ENCODE data around the genes CCDC51, PRKAR2A and GPX1.

DNA sequence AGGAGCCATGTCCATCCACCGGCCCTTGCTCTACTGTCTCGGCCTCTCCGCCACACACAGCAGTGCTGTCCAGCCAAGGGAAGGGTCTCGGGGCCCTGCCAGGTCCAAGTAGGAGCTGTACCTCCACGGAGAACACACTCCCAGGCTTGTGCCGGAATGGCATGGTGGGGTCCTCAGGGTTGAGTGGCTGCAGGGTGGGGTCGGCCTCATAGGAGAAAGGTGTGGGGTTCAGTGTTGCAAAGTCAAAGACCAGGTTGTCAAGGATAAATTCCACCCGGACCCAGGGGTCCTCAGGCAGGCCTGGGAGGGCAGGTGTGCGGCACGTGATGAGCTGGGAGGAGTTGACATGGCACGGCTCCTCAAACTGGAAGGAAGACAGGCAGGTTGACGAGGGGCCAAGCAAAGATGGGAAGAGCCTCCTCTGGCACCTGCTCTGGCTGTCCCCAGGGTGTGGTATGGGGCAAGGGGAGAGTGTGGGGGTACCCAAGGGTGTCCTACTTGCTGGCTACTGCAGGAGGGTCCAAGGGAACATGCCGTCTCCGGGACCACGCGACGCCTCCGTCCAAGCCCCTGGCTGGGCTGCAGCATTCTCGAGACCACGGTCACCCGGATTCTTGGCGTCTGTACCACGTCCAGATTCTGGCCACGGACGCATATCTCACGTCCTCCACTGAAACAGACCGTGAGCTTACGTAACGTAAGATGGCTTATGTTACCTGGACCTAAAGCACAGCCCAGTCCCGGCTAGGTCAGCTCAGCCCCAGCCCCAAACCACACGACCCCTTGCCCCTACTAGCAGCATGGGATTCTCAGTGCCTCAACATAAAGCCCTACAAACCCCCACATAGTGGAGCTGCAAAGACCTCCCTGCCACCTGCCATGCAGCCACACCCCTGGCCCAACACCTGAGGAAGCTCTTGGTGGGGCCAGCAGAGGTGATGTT is 14.9 kb downstream of the PLXNB1 start:
- RRBS: 95% methylated on average over 9 of the region's 31 CpGs
CAGE:
- cytosol, long polyA plus RNA: no peak
- long polyA plus RNA: no peak
- nucleus, long polyA plus RNA: start-site peak on the plus strand centred at position 272 of the sequence, 95 bp wide, 7 and 5 reads in 2 replicates

DNA sequence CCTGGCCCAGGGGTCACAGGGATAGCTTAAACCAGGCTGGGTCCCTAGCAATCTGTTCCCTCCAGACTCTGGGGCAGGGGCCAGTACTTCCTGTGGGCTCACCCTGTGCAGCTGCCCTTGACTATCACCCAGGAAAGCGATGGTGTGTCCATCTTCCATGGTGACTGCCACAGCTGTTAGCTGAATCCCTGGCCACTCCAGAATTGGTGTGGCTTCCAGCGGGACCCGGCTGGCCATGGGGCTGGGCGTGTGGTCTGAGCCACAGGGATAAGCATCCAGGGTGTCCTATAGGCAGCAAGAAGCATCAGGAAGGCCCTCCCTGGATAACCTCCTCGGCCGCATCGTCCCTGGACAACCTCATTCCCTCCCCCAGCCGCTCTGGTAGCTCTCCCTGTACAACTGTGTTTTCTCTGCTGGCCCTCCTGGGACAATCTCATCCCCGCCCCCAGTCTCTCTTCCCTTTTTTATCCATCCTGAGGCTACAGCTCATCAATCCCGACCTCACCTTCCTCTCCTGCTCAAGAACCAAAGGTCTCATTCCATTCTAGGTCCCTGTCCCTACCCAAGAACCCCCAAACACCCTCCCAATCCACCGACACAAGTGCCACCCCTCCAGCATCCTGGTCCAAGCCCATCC is 7.1 kb downstream of the PLXNB1 start:
- RRBS: no CpG with 5 or more reads among the region's 11 CpGs
CAGE:
- cytosol, long polyA plus RNA: no peak
- long polyA plus RNA: no peak
- nucleus, long polyA plus RNA: no peak

DNA sequence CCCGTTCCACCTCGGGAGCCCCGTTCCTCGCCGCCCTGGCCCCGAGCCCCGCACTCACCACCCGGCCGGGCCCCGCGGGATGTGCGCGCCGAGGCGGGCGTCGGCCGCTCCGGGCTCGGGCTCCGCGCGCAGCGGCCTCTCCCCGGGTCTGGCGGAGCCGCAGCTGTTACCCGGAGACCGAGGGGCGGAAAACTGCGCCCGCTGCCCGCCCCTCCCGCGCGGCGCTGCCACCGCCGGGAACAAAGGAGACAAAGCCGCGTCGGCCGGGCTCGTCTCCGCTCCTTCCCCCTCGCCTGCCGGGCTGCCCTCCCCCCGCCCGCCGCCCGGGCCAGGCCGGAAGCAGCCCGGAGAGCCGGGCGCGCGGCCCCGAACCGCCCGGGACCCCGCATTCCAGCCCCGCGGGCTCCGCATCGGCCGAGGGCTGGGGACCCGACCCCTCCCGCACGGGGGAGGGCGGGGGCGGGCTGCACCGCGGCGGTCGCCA is 649 bp downstream of the PLXNB1 start:
- RRBS: 2% methylated on average over 31 of the region's 75 CpGs
CAGE:
- cytosol, long polyA plus RNA: no peak
- long polyA plus RNA: no peak
- nucleus, long polyA plus RNA: no peak

DNA sequence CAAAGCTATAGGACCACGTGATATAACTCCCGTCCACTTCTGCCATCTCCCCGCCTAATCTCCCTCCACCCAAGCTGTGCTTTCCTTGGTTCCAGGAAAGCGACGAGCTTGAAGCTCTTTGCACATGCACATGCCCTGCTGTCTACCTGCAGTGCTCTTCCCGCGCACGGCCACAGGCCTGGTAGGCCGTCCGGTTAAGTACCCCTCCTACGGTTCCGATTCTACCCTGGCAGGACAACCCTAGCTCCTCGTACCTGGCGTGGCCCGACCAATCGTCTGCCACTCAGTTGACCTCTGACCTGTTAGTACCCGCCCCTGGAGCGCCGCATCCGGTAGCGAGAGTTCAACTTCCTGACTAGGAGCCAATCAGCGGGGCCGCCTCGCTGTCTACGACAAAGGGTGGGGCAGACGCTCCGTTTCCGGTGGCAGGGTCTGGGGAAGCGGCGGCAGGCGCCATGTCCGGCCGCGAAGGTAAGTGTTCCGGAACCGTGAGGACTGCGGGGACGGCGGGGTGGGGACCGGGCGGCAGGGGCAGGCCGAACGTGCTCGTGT is at the start of gene CCDC51:
TSS of gene CCDC51 (minus strand) at position 278 of the 552 bp plus-strand sequence.
- RRBS: 2% methylated on average over 15 of the region's 44 CpGs
CAGE:
- cytosol, long polyA plus RNA: start-site peak on the minus strand centred at position 246 of the sequence, 77 bp wide, 308 and 283 reads in 2 replicates; start-site peak on the plus strand centred at position 444 of the sequence, 62 bp wide, 480 and 699 reads in 2 replicates
- long polyA plus RNA: start-site peak on the minus strand centred at position 246 of the sequence, 77 bp wide, 179 and 227 reads in 2 replicates; start-site peak on the plus strand centred at position 444 of the sequence, 62 bp wide, 387 and 611 reads in 2 replicates
- nucleus, long polyA plus RNA: no peak

DNA sequence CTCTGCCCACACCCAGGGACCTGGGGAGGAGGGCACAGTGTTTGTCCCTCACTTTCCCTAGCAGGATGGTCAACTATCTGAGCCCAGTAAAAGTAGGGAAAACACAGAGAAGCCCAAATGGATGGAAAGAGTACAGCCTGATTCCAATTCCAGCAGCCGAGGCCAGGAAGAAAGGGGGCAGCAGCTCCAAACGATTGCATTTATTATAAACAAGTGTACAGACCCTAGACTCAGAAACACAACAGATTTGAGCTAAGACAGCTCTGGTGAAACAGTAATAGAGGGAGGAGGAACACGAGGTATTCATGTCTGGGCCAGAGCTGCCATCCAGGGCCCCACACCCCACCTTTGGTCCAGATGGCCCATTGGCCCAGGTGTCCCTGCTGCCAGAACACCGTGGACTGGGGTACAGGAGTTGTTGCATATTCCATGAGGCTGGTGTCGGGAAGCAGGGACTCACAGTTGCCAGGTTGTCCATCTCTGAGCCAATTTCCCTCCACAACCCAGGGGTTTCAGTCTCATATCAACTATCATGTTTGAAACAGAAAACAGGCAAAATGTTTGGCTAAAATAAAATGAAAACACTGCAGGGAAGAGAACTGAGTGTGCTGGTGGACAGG is 1.8 kb downstream of the TREX1 start:
- RRBS: no CpG with 5 or more reads among the region's 5 CpGs
CAGE:
- cytosol, long polyA plus RNA: no peak
- long polyA plus RNA: no peak
- nucleus, long polyA plus RNA: no peak

DNA sequence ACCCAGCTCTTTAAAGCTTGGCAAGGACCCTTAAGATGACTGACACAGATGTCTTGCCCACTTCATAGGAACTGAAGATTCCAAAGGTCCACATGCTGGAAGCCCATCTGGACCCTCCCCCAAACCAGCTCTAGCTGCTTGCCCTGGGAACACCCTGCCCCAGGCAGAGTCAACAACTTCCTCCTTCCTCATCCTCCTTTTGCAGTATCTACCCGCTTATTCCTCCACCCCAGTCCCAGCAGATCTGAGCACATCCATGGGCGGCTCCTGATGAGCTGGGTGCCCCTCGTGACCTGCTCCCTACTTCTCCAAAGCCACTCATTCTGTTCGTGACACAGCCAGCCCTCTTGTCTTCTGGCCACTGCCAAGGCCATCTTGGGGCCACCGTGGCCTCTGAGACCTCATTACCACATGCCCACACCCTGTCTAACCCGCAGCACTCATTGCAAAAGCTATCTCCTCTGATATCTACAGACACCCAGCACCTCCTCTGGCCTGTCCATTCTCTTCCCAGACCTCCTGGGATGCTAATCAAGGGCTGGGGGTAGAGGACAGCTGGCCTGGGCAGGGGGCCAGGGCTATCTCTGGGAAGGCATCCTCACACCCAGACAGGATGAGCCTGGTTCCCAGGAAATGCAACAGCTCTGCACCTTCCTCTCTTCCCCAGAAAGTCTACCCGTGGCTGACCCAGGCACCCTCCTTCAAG is 2.1 kb upstream of the PFKFB4 start:
- RRBS: no CpG with 5 or more reads among the region's 7 CpGs
CAGE:
- cytosol, long polyA plus RNA: no peak
- long polyA plus RNA: no peak
- nucleus, long polyA plus RNA: no peak

GRCh38 chr3:48570545-48571493 is 7.2 kb upstream of the UCN2 start:
- RRBS: 87% methylated on average over 2 of the region's 16 CpGs
CAGE:
- cytosol, long polyA plus RNA: no peak
- long polyA plus RNA: no peak
- nucleus, long polyA plus RNA: no peak

GRCh38 chr3:48594336-48594759 is 781 bp downstream of the COL7A1 start:
- RRBS: no CpG with 5 or more reads among the region's 23 CpGs
CAGE:
- cytosol, long polyA plus RNA: no peak
- long polyA plus RNA: no peak
- nucleus, long polyA plus RNA: no peak

DNA sequence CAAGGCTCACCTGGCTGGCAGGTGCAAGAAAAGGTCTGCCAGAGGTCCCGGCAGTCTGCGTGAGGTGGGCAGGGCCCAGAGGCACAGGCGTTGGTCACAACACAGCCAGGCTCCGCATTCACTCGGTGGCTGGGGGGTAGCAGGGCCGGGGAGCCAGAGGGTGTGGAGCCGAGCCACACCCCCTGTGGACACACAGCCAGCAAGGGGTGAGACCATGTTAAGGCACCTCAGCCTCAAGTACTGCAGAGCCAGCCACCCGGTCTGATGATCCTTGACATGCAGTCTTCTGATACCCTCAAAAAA is 10.9 kb downstream of the CELSR3 start:
- RRBS: 75% methylated on average over 7 of the region's 8 CpGs
CAGE:
- cytosol, long polyA plus RNA: no peak
- long polyA plus RNA: no peak
- nucleus, long polyA plus RNA: no peak

DNA sequence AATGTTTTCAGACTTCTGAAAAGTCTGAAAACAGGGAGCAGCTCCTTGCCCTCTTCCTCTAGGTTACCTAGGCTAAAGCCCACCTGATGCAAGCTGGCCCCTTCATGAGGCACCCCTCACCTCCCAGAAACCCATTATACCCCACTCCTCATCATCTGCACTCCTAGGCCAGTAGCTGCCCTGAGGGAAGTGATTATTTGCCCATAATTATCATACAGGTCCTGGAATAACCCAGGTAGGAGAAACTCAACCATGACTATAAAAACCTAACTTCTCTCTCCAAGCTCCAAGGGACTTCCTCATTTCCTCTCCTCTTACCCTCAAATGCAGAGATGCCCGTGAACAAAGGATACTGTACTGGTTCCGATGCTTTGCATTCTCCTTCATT is 5.2 kb upstream of the NCKIPSD start:
- RRBS: no CpG with 5 or more reads among the region's 2 CpGs
CAGE:
- cytosol, long polyA plus RNA: no peak
- long polyA plus RNA: no peak
- nucleus, long polyA plus RNA: no peak

DNA sequence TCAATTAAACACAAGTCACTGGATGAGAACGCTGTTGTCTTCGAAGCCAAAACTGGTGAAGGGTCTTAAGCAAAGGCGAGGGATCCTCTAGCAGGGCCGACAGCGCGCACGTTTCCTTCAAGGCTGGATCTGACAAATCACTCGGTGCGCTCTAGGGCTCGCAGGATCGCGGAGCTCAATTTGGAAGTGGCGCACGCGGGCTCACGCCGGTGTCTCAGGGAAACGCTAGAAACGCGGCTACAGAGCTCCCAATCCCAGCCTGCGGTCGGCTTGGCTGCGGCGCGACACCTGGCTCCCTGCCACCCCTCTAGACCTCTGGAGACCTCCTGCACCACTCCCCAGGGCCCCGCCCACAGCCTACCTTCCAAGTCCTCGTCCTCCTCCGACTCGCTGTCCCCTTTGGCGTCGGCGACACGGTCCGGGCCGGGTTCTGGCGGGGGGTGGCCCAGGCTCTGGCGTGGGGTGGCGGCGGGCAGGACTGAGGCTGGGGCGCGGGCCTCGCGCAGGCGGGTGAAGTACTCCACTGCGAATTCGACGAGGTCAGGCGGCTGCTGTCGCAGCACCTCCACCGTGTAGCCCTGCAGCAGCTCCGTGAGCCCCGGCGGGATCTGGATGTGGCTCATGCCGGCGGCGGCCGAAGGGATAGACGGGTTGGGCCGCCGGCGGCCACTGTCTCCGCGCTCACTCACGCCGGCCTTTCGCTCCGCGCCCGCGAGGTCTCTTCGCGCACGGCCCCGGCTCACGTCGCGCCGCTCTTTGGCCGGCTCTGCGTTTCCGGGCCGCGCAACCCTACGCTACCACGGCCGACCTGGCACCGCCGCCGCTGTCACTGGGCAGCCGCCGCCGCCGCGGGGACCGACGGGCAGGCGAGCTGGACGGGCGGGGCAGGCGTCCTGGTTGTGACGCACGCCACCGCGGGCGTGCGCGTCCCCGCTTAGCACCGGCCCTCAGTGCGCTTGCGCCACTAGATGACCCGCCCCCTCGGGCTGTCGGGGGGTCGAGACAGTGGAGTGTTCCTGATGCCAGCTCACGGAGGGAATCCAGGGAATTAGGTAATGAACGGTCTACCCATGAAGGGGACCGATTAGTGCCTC is at the start of gene PRKAR2A:
TSS of gene PRKAR2A (minus strand) at position 901 of the 1,094 bp plus-strand sequence.
- RRBS: 1% methylated on average over 10 of the region's 118 CpGs
CAGE:
- cytosol, long polyA plus RNA: no peak
- long polyA plus RNA: no peak
- nucleus, long polyA plus RNA: no peak

DNA sequence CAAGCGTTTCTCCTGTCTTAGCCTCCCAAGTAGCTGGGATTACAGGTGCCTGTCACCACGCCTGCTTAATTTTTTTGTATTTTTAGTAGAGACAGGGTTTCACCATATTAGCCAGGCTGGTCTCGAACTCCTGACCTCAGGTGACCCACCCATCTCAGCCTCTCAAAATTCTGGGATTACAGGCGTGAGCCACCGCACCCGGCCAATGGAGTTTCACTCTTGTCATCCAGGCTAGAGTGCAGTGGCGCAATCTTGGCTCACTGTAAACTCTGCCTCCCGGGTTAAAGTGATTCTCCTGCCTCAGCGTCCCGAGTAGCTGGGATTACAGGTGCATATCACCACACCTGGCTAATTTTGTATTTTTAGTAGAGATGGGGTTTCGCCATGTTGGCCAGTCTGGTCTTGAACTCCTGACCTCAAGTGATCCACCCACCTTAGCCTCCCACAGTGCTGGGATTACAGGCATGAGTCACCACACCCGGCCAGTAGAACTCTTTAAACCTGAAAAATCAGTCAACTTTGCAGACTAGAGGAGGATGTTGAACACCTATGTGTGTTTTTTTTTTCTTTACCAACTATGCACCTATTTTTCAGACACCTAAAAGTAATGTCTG is 7.8 kb downstream of the ARIH2 start:
- RRBS: 95% methylated on average over 1 of the region's 12 CpGs
CAGE:
- cytosol, long polyA plus RNA: no peak
- long polyA plus RNA: no peak
- nucleus, long polyA plus RNA: no peak

DNA sequence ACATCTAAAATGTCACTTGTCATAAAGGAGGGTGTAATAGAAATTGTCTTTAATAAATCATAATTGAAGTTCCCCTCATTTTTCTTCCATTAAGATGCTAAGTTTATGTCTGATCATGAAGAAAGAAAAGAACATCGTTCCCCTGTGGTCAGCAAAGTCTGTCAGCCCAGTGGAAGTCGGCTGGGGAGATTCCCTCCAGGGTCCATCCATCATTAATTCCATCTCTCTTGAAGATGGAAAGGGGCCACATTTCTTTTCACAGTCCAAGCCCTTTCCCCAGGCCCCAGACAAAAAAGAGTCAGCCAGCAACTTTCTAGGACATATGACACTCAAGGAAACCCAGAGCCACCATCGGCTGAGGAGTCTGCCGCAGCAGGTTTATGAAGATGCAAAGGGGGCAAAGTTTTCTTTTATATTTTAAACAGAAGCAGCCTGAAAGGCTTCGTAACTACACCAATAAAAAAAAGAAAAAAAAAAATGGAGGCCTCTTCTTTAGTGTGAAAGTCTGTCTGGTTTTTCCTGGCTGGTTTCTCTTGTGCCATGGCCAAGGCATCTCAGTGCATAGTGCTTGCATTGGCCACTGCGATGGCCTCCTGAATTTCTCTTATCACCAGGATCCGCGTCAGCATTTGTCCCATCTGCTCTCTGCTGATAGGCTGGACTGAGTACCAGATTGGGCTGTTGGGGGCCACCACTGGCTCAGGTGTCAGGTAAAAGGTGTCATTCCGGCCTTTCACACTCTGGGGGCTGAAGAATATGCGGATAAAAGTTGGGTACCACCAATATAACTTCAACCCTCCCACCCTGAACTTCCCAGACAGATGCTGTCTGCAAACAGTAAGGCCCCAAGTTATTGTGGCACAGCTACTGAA is 936 bp upstream of the IMPDH2 start:
- RRBS: no CpG with 5 or more reads among the region's 10 CpGs
CAGE:
- cytosol, long polyA plus RNA: start-site peak on the plus strand centred at position 614 of the sequence, 263 bp wide, 12 and 7 reads in 2 replicates
- long polyA plus RNA: no peak
- nucleus, long polyA plus RNA: no peak

- RRBS: no CpG with 5 or more reads among the region's 9 CpGs
CAGE:
- cytosol, long polyA plus RNA: no peak
- long polyA plus RNA: no peak
- nucleus, long polyA plus RNA: no peak
These were observed 17.3 kb upstream of the C3orf62 start for GRCh38 chr3:49294308-49294788.

- RRBS: no CpG with 5 or more reads among the region's 3 CpGs
CAGE:
- cytosol, long polyA plus RNA: no peak
- long polyA plus RNA: no peak
- nucleus, long polyA plus RNA: no peak
These were observed 8.8 kb downstream of the GPX1 start for GRCh38 chr3:49349232-49349957.

- RRBS: 3% methylated on average over 17 of the region's 79 CpGs
CAGE:
- cytosol, long polyA plus RNA: no peak
- long polyA plus RNA: no peak
- nucleus, long polyA plus RNA: no peak
These were observed at the start of gene GPX1 for GRCh38 chr3:49357483-49358384. Gene GPX1, minus strand, starts transcription at chr3:49358353.

GRCh38 chr3:49394145-49394942 is 17.4 kb downstream of the RHOA start:
- RRBS: no CpG with 5 or more reads among the region's 15 CpGs
CAGE:
- cytosol, long polyA plus RNA: no peak
- long polyA plus RNA: no peak
- nucleus, long polyA plus RNA: no peak

DNA sequence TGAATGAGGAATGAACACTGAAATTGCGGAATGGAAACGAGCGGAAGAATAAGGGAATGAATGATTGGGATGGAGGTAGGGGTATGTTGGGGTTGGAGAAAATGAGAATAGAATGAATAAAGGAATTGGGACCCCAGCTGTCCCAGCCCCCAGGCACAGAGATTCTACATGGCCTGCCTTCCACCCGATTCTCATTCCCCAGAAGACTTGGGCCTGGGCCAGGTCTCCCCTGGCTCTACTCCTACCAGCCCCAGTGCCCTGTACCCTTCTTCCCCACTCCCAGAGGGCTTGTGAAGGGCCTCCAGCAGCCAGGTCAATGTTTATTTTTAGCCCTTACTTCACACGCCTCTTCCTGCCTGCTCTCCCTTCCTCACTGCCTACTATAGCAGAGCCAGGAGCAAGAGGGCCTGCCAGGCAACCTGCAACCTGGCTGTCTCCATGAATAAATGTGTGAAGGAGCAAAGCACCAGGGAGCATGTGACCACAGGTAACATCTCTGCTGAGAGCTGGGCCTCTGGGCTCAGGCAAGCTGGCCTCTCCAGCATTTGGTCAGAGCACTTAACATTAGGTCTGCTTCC is 26.5 kb upstream of the APEH start:
- RRBS: no CpG with 5 or more reads among the region's 5 CpGs
CAGE:
- cytosol, long polyA plus RNA: no peak
- long polyA plus RNA: no peak
- nucleus, long polyA plus RNA: no peak

DNA sequence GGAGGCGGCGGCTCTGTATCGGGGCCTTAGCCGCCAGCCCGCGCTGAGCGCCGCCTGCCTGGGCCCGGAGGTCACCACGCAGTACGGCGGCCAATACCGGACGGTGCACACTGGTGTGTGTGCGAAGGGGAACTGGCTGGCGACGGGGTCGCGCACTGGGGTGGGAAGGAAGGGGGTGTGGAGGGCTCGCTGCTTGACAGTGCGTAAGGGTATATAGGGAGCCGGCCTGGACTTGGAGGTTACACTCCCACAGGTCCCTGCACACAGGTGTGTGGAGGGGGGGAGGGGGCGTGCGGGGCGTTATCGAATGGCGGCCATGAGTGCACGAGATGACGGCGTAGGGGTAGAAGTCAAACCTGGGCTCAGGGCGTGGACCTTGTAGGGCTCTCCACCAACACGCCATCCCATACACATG is 365 bp downstream of the APEH start:
- RRBS: no CpG with 5 or more reads among the region's 32 CpGs
CAGE:
- cytosol, long polyA plus RNA: no peak
- long polyA plus RNA: no peak
- nucleus, long polyA plus RNA: no peak

DNA sequence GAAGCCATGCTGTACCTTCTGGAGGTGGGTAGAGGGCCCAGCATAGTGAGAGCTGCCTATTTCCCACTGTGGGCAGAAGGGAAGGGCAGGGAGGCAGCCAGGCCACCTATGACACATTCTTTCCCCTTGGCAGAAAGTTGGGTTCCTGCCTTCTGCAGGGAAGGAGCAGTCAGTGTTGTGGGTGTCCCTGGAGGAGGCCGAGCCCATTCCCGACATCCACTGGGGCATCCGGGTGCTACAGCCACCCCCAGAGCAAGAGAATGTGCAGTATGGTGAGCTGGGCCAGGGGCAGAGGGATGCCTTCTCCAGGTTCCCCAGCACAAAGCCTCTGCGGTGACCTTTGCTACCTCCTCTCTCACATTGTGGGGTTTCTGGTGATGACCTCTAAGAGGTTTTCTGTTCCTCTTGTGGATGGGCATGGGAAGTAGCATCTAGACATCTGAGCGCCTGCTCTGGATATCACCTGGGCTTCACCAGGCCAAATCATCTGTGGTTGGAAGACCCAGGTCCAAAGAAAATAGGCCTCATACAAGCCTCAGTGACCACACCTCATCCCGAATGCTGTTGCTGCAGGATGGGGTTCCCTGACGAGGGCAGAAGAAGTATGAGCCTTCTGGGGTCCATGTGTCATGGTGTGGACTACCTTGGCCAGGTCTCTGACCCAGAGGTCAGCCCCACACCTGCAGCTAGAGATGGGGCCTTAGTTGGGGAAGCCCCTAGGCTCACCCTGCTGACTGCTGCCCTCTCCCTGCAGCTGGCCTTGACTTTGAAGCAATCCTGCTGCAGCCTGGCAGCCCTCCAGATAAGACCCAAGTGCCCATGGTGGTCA is 7.0 kb downstream of the APEH start:
- RRBS: no CpG with 5 or more reads among the region's 7 CpGs
CAGE:
- cytosol, long polyA plus RNA: no peak
- long polyA plus RNA: no peak
- nucleus, long polyA plus RNA: no peak

All from IMR-90 (cell line).